HCT116 (cell line): ENCODE measurements around the genes FOXD4L4 and APBA1.

DNA sequence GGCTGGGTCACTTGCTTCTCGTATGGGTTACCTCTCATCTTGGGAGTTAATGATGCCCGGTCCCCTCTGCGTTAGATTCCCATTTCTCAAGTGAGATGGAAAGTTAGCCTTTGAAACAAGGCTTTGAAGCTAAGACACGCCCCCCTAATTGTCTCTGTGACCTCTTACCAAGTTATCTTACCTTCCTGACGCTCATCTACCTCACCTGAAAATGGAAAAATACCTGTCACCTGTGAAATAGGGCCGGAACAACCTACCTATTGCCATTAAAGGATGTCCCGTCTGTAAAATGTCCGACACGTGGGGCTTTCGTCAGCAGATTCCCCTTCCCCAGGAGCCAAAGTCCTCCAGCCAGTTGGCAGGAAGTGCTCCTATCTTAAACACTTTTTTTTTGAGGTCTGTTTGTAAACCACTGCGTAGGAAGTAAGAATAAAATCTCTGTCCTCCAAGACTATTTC is 557 bp downstream of the ZNG1E start:
- RRBS = no CpG with 5 or more reads among the region's 11 CpGs

DNA sequence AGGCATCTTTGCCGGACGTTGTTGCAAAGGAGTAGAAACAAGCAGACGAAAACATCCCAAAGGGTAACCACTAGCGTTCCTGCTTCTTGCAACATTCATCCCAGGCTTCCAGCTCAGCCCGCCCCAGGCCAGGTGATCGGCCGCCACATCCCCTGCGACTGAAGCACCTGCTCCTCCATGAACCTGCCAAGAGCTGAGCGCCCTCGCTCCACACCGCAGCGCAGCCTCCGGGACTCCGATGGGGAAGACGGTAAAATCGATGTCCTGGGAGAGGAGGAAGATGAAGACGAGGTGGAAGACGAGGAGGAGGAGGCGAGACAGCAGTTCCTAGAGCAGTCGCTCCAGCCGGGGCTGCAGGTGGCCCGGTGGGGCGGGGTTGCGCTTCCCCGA is at the start of gene FOXD4L4:
FOXD4L4 (plus strand) TSS at position 178 of the 390 bp plus-strand sequence.
- RRBS = no CpG with 5 or more reads among the region's 25 CpGs

- RRBS = no CpG with 5 or more reads among the region's 31 CpGs
These were observed 417.1 kb downstream of the FOXD4L4 start for GRCh38 chr9:66153989-66154501.

DNA sequence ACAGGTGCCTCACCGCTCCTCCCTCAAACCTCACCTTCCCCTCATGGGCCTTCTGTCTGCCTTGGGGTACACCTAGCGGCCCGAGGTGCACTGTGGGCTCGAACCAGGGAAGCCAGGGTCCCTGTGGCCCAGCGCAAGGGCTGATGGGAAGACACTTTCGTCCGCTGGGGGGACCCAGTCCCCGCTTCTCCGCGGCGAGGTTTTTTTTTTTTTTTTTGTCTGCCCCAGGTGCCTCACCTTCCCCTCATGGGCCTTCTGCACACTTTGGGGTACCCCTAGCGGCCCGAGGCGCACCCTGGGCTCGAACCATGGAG is 528.5 kb downstream of the FOXD4L4 start:
- RRBS = no CpG with 5 or more reads among the region's 15 CpGs

- RRBS = no CpG with 5 or more reads among the region's 50 CpGs
These were observed 132.2 kb upstream of the ANKRD20A1 start for GRCh38 chr9:67726431-67727070.

GRCh38 chr9:67859035-67859374 is 274 bp downstream of the ANKRD20A1 start:
- RRBS = no CpG with 5 or more reads among the region's 32 CpGs

- RRBS = no CpG with 5 or more reads among the region's 10 CpGs
These were observed 401 bp upstream of the PGM5 start for GRCh38 chr9:68355940-68356480.

- RRBS = no CpG with 5 or more reads among the region's 13 CpGs
These were observed 61.4 kb upstream of the PIP5K1B start for GRCh38 chr9:68643447-68644294.

DNA sequence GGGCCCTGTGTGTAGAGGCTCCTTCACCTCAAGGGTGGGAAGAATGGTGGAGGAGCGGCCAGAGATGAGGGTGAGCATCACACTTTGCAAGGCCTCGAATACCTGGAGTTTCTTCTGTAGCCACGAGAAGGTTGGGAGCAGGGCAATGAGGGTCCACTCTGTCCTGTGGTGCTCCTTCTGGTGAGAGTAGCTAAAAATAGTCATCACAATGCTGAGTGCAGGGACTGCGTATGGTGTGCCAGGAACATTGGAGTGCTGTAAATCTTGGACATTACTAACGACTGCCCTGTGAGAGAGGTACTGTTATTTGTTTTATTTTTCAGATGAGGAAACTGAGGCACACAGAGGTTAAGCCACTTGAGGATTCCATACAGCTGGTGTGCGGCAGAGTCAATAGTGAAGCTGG is 25.4 kb downstream of the PABIR1 start:
- RRBS = no CpG with 5 or more reads among the region's 6 CpGs

GRCh38 chr9:68904160-68904994 is 109.5 kb downstream of the PRKACG start:
- RRBS = no CpG with 5 or more reads among the region's 6 CpGs

DNA sequence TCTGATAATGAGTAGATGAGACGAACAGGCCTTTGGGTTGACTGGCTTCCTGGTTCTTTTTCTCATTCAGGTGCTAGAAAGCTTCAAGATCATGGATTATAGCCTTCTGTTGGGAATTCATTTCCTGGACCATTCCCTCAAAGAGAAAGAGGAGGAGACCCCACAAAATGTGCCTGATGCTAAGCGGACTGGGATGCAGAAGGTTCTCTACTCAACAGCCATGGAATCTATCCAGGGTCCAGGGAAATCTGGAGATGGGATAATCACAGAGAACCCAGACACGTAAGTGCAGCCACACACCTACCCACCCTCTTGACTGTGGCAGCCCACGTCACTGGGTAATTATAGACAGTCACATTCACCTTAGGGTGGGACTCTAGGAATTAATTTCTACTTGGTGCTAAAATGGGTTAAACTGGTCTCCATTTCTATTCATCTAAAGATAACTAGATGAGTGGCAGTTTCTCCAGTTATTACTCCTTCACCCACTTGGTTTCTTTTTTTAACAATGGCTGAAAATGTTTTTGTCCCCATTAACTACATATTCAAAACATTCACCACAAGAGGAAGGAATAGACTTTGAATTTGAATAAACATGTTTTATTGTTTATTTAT is 96.3 kb downstream of the PRKACG start:
- RRBS = no CpG with 5 or more reads among the region's 4 CpGs

DNA sequence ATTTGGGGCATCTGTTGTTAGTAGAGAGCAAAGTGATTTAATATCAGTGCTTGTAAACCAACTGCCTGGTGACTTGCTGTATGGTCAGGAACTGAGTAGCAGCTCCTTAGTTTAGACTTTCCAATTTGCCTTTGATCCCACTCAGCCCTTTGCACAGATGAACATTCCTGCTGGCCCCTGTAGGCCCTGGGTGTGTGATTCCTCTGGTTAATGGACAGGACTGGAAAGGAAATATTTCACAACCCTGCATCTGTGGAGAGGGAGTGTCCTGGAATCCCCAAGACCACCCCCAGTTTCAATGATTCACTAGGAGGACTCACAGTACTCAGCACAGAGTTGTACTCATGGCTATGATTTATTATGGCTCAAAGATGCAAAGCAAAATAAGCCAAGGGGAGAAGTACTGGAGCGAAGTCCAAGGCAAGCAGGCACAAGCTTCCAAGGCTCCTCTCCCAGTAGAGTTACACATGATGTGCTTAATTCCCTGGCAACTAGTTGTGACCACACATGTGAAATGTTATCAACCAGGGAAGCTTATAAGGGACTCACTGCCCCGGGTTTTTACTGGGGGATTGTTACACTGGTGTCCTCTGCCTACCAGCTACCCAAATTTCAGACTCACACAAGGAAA is 42.4 kb upstream of the TJP2 start:
- RRBS = no CpG with 5 or more reads among the region's 2 CpGs

DNA sequence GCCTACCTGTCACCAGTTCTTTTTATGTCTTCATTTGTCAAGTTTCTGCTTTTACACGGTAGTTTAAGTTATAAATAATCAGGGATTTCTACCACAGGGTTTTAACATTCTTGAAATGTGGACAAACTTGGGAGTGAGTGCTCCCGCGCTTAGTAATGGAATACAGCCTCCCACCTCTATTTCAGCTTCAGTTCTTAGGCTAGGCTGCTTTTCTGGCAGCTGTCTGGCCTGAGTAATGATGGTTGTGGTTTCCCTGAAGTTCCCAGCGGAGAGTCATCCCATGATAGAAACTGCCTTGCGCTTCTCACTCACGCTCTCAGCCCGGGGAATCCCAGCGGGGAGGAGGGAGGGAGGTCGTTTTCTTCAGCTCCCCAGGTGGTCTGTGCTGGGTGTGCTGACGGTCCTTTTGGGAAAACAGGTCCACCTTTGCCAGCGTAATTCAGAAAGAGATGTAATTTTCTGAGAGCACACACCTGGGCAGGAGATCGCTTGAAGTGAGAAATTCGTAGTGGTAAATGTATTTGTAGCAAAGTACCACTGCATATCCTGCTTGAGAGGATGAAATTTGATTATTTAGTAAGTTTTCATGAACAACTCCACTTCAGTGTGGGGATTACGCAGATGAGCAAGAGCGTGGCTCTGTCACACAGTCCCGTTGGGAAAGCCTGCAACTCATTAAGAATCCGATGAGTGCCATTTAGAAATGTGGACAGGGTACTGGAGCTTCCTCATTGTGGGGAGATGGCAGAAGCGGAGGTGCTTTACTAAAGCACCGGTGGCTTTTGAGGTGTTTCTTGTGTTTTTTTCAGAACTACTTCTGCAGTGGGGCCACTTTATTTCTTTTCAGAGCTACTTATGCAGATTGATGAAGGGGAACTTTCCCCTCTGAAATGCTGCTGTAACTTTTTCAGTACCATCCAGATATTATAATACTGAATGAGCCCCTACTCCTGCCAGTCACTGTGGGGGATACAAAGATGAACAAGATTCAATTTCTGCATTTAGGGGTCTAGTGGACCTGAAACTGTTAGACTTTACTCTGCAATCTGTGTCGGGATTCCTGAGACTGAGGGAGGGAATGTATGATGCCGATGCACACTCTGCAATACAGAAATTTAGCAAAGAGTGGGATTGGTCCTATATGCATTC is 1.3 kb downstream of the TJP2 start:
- RRBS = no CpG with 5 or more reads among the region's 21 CpGs

DNA sequence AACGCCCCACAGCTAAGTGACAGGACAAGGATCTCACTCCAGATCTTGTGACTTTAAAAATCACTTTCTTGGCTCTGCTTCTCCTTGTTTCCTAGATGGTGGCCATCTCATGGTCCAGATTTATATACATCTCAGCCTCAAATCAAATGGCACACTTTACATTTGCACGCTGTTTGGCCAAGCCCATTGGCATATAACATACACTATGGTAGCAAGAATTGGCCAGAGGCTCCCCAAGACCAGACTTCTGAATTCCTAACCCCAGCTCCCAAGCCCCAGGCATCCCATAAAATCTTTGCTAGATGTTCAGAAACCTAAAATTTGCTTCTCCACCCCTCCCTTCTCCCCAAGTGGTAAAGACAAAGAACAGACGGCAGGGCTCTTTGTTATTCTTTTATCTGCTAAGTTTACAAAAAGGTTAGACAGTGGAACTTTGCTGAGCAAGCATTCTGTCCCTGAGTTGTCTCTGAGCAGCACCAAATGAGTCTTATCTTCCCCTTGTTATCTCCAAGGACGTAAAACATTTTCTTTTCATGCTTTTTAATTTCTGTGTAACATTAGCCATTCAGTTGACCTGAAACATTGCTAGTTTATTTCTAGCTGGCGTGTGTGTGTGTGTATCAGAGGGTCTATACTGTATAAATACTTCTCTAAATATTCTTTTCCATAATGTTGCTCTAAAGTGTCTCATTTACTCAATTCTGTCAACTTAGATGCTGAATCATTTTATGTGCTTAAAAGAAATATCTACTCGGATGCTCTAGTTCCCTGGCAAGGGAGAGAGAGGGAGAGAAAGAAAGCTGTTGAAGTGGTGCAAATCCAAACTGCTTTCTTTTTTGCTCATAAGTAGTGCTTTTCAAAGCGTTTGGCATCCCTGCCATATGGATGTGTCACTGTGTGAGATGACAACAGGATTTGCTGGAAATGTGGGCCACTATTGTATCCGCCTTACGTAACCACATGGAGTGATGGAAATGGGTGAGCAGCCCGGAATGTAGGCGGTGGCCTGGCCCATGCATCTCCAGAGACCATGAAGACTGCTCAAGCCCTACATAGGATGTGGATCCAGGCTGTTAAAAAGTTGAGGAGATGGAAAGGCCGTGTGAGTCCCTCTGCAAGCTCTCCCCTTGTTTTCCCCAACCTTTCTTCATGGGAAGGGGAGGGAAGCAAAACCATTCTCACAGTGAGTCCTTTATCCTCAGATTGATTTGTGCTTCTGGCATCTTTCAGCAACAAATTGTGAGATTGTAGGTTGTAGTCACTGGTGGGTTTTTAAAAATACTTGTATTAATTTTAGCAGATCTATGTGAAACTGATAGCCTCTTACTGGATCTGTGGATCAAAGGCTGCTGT is 30.5 kb downstream of the TJP2 start:
- RRBS = no CpG with 5 or more reads among the region's 12 CpGs

- RRBS = no CpG with 5 or more reads among the region's 2 CpGs
These were observed 18.1 kb upstream of the ENTREP1 start for GRCh38 chr9:69306950-69307264.

DNA sequence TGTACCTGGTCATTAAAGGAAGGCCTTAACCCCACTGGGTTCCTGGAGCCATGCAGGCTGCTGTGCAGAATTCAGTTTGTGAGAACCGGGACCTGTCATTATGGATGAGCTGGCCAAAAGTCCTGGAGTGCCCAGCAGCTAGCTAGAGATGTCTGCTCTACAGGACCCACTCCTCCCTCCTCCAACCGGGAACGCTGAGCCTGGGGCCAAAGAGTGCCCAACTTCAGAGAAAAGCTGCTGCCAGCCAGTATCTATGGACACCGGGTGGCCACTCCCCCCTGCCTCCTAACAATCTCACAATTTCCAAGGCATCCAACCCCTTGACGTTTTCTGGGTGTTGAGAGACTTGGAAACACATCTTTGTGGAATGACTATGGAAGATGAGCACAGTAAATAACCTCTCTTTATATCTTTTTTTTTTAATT is 1.3 kb downstream of the ENTREP1 start:
- RRBS = 59% methylated on average over 4 of the region's 5 CpGs

DNA sequence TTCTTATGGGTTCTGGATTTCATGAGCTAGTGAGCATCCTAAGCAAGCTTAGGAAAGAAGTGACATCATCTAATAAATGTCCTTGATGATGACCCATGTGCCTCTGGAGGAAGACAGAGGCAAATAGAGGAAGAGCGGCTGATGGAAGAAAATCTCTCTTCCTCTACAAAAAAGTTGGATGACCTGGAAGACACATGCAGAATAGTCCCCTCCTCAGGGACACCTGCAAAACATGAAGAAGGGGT is 149.5 kb downstream of the APBA1 start:
- RRBS = no CpG with 5 or more reads among the region's 1 CpG

- RRBS = no CpG with 5 or more reads among the region's 3 CpGs
These were observed 91.7 kb downstream of the APBA1 start for GRCh38 chr9:69580547-69580885.

- RRBS = 56% methylated on average over 13 of the region's 119 CpGs
These were observed at the start of gene APBA1 for GRCh38 chr9:69671686-69672798. TSS of gene APBA1 (minus strand) at chr9:69672371.